Left cardiac atrium (tissue), 1 donor: ENCODE measurements around a stretch of chr18.

DNA sequence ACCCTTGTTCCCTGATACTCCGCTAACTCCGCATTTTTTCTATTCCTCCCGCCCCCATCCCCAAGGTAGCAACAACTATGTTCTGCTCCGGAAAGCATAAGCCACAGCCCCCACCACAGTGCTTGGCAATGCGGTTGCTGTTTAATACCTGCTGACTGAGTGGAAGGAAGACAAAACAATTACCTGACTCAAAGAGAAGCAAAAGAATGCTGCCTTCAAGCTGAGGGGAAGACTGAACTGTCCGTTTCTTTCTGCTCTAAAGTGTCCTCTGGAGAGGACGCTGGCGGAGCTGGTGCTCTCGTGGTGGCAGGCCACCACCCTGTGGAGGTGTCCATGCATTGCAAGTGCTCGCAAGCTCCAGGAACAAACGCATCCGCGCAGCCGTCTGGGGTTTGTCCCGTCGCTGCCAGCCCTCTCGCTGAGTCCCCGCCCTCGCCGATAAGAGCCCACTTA, 1.7 kb upstream of the MYL12A start:
- PRO-cap = no peak

- PRO-cap = no peak
These were observed 5.3 kb upstream of the MYL12B start for GRCh38 chr18:3256511-3257111.

DNA sequence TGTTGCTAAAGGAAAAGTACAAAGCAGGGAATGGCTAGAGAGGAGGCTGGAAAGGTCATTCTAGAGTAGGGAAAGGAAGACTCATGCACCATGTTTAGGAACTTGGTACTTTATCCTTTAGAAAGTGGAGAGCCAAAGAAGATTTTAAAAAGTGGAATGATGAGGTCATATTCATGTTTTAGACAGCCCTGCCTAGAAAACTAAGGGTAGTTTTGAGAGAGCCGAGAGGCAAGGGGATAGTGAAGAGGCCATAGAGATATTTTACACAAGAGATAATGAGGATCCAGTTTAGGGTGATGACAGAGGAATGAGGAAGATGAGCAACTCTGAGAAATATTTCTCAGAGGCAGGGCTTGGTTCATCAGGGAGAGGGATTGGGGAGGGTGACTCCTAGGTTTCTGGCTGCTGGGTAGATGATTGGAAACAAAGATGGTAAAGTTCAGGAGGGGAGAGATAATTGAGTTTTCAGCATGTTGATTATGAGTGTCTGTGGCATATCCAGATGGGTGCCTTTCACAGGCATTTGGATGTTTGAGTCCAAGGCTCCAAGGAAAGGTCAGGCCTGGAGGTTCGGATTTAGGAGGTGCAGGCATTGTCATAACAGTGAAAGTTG, 7.3 kb downstream of the MYL12B start:
- PRO-cap = no peak

GRCh38 chr18:3283413-3283884, 21.5 kb downstream of the MYL12B start:
- PRO-cap = unidirectional peak, minus-strand start at chr18:3283598

- PRO-cap = no peak
These were observed 66.4 kb upstream of the TGIF1 start for GRCh38 chr18:3383545-3384093.

- PRO-cap = no peak
These were observed 61.0 kb upstream of the TGIF1 start for GRCh38 chr18:3389047-3389313.

- PRO-cap = bidirectional peak, plus-strand start at chr18:3449055, minus-strand start at chr18:3448945
These were observed 1.3 kb upstream of the TGIF1 start for GRCh38 chr18:3448601-3449157.

- PRO-cap = no peak
These were observed 91.8 kb downstream of the TGIF1 start for GRCh38 chr18:3541715-3542236.

- PRO-cap = no peak
These were observed 175.1 kb downstream of the TGIF1 start for GRCh38 chr18:3624789-3625758.

DNA sequence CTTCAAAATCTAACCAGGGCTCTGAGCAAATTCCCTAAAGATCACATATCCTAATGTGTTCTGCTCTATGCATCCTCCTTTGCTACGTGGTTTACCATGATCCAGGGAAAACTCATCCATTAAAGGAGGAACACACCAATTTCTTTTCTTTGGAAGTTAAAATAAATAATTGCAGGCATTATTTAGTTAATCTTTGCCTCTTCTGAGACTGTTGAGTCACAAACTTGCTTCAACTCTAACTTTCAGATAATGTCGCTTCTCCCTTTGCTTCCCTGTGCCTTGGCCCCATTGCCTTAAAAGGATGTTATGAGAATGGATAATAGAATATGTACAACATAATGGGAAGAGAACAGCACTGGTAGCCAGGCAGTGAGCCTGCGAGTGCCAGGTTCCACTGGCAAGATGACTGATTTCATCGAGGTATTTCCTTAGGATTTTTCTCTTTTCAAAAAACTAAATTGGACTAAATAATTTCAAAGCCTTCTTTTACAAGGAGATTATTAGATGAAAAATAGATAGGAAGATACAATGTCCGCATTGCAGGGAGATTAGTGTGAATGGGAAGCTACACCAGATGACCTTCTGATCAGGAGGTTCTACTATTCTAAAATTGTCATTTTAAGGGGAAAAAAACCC, 420.9 kb downstream of the TGIF1 start:
- PRO-cap = no peak

- PRO-cap = no peak
These were observed 422.9 kb downstream of the TGIF1 start for GRCh38 chr18:3872441-3873729.

DNA sequence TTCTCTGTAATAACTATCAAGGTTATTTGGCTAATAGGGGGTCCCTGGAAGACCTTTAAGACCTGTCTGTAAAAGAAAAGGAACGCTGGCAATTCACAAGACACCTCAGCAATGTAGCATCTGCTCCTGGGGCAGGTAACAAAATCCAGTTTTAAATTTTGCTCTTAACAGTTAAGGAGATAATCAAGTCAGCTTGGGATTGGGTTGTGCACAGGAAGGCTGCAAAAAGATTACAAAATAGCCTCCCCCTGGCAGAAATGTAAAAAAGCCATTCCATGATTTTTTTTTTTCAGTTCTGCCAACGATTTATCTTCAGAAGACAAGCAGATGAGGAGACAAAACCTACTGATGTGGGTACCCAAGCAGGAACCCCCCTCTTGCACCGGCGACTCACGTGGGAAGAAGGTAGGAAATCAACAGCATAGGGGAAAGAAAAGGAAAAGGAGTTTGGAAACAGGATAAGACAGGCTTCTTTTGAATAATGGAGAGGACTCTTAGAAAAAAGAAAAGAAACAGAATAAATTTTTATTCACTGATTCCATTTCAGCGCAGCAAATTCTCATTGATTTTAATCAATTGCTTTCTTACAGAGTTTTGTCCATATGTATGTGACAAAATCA, 462.2 kb downstream of the DLGAP1 start:
- PRO-cap = no peak

- PRO-cap = no peak
These were observed 206.3 kb downstream of the DLGAP1 start for GRCh38 chr18:4248527-4249391.

DNA sequence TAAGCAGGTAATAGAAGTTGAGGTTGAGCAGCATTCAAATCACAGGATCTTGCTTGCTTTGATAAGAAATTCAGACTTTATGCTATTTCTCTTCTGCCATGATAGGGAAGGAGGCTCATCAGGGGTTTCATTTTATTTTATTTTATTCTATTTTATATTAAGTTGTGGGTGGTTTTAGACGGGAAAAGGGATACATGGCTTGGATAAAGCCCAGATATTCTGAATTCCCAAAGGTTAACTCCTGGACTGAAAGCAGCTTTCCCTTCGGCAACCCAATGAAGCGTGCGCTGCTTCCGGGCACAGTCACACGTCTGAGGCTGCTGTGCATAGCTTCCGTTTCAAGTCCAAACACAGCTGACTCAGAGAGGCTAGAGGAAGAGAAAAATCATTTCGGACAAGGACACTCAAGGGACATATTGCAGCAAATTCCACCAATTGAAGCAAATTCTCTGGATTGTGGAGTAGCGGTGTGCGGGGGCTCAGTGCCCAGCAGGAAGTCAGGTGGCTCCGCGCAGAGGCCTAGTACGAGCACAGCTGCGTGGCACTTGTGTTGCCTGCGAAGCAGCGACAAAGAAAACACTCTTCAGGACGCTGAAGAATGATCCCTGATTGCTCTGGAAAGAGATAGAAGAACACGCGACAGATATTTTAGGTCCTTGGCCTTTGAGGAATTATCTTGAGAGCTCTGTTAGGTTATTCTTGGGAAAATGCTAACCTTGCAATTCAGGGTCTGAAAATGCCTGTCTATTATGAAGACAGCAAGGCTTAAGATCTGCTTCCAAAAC, 352.5 kb upstream of the DLGAP1 start:
- PRO-cap = no peak

DNA sequence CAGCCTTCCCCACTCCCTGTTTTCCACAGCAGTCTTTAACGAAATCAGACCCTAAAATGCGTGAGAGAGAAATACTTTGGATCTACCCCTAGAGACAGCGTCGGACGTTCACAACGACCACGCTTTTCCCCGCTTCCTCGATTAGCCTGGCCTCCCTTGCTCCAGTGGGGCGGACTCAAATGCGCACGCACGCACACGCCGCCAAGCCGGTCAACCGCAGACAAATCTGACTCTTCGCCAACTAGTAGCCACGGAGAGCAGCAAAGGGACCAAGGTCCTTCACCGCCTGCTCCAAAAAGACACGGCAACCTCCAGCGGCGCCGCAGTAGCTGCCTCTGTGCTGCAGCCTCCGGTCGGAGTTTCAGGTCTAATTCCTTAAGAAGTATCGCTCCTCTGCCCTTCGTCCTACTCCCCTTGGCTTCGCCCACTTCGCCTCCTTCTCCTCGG, 887 bp downstream of the AKAIN1 start:
- PRO-cap = no peak

DNA sequence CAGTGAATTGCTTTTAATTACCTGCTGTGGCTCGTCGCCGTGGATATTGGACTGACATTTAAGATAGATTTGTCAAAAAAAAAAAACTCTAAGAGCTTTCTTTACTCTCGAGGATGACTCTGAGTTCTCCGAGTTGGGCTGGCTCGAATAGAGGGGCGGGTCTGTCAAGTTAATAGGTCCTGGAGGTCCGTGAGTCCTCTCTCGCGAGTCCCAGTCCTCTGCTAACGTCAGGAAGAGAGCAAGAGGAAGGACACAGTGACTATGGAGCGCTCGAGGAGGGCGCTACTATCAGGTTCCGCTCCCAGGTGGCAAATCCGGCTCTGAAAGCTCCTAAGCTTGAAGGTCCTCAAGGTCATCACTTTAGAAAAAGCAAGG, 361 bp upstream of the AKAIN1 start:
- PRO-cap = no peak

DNA sequence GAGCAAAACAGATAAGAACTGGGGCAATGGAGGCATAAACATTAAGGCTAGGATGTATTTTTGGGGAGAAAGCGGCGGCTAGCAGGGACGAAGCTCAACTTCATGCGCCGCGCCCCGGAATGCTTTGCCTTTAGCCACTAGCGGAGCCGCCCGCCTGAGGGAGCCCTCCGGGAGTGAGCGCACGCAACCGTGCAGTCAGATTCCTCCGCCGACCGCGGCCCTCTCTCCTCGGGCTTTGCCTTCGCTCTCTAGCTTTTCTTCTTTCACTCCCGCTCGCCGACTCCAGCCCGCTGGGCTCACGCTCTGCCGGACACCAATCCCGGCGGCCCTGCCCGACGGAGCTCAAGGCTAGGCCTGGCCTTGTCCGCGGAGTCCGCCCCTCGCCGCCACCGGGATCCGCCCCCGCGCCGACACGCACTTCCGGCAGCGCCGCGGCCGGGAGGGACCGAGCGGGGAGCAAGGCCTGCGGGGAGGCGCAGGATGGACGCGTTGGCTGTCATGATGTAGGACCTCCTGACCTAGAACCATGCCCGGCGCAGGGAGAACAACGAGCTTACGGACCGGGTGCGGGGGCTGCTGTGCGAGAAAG, 40.7 kb upstream of the AKAIN1 start:
- PRO-cap = bidirectional peak, plus-strand start at position 198 of the sequence, minus-strand start at position 126 of the sequence; bidirectional peak, plus-strand start at position 429 of the sequence, minus-strand start at position 388 of the sequence

GRCh38 chr18:5462740-5463798, 80.7 kb downstream of the EPB41L3 start:
- PRO-cap = no peak

GRCh38 chr18:5518678-5519404, 25.0 kb downstream of the EPB41L3 start:
- PRO-cap = no peak

DNA sequence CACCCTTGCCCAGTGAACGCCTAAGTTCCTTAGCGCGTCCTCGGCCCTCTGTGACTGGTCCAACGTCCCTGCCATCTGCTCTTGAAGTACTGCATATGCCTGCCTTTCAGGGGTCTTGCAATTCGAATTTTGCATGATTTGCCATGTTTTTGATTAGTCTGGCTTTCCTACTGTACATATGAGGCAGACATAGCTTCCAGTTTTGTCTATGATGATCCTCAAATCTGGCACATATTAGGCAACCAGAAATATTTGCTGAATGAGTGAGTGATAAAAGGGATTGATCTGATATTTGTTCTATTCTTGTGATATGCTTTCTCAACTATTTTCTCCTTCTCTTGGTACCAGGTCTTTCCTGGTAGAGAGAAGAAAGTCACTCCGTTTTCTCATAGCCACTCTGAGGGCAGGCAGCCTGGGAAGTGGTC, 118.3 kb upstream of the TMEM200C start:
- PRO-cap = no peak